Glomerular endothelial cell (primary cell): ENCODE measurements around the genes QRICH2, UBE2O and CYGB.

DNA sequence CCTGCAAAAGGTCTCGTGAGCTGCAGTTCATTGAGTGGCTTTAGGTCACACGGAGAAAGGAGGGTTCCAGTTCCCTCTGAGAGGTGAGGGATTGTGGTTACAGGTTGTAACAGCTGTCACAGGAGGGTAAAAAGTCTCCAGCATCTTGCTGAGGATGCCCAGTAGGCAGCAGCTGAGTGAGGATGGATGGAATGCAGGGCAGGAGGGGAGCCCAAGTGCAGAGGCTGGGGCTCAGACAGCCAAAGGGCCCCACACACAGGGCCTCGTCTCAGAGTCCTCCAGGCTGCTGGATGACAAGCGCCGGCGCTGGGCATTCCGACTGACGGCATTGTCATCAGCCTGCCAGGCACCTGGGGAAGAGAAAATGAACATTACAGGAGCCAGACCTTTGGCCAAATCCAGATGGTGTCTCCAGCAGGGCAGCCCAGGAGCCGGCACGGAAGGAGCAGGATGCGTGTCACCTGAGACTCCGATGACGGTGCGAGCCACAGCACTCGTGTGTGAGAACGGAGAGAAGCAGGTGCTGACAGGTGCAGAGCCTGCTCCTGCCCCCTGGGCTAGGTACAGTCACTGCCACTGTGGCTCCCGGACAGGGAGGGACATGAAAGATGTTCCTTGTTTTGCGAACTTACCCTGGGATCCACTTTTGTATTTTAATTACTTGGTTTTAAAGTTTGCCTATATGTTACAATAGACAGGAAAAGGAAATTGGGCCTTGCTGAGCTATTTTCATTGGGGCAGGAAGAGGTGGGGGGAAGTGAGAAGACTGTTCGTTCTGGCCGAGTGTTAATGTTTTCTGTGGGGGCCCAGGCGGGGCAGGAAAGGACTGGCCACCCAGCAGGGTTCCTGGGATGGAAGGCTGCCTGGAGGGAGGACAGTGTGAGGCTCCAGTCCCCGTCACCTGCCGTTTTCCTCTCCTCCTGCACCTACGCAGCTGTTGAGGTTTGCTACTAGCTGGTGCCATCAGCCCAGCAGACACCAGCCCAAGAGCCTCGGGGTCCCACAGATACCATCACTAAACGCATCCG lies 4.3 kb upstream of the FOXJ1 start:
- RAMPAGE, long total RNA, result no peak

DNA sequence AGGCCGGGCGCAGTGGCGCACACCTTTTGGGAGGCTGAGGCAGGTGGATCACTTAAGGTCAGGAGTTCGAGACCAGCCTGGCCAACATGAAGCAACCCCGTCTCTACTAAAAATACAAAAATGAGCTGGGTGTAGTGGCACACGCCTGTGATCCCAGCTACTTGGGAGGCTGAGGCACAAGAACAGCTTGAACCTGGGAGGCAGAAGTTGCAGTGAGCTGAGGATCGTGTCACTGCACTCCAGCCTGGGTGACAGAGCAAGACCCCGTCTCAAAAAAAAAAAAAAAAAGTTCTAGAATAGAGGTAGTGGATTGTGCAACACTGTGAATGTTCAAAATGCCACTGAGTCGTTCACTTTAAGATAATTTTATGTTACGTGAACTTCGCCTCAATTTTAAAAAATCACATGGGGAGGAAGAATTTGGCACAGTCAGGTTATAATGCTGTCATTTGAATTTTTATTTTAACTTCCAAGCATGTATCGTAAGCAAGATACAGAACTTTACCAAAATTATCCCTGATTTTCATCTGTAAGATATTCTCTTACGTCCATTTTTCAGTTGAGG lies 18.1 kb downstream of the RNF157 start:
- RAMPAGE, long total RNA, result no peak

DNA sequence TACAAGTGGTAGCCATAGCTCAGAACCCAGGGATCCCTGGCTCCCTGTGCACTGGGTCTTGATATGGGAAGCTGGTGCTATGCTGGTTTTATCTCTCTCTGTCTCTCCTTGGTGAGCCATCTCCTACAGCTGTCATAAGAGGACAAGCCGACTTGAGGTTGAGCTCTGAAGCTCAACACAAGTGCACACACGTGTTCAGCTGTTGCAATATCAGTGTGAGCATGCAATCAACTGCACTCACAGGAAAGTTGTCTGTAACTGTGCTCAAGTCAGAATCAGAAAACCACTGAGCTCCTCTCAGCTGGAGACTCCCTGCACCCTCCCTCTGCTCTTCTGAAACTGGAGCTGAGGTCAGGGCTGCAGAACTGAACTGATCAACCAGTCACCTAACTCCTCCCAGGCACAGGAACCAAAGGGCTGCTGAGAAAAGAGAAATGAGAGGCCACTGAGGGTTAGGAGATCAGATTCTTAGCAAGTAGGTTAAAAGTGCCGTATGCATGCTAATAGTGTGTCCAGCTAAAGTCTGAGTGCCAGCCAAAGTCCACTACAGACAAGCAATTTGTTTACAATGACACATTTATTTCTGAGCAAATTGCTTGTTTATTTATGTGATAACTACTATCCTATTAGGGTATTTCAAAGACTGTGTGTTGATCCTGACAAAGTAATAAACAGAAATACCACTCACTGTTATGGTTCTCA lies 6.2 kb upstream of the RNF157 start:
- RAMPAGE, long total RNA, result no peak

- RAMPAGE, long total RNA, result no peak
These were observed at the start of gene QRICH2 for GRCh38 chr17:76308200-76308365. QRICH2 (minus strand) TSS chr17:76308276.

GRCh38 chr17:76368417-76369103 lies 14.8 kb upstream of the PRPSAP1 start:
- RAMPAGE, long total RNA, result no peak

DNA sequence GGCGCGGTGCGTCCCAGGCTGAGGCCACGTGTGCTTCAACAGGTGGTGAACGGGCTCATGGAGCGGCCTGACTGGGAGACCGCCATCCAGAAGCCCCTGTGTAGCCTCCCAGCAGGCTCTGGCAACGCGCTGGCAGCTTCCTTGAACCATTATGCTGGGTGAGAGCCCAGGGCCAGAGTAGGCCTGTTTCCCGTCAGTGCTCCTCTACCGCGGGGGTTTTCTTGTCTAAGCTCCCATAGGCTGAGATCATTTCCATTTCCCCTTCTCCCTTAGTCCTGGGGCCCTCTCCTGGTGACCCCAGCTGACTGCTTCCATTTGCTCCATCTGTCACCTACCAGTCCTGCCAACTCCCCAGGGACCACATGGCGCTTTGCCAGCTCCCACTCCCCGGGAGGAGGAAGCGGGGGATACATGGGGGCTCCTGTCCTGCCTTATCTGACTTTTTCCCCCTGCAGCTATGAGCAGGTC lies 2.0 kb downstream of the SPHK1 start:
- RAMPAGE, long total RNA, result no peak

DNA sequence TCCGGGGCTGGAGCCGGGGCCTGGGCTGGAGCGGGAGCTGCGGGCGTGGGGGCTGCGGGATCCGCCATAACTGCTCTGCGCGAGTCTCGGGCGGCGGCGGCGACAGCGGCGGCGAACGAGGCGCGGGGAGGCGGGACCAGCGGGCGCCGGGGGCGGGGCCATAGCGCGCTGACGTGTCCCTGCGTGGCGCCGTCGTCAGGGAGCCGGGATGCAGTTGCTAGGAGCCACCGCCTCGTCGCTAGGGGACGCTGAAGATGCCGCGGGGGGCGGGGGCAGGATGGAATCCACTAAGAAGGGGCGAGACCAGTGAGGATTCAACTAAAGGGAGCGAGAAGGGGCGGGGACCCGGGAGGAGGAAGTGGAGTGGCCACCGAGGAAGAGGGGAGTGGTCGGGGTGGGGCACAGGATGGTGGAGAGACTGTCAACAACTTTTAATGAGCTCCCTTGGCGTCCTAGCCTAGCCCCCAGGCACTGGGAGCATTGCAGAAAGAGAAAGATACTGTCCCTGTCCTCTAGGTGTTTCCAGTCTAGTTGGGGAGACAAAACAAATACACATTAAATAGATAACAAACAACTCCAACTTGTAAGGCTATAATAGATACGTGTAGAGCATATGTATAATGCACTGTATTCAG lies at the start of gene UBE2O:
TSS of gene UBE2O (minus strand) at position 79 of the 635 bp plus-strand sequence.
- RAMPAGE, long total RNA, result no peak

- RAMPAGE, long total RNA, result no peak
These were observed at the start of gene CYGB for GRCh38 chr17:76537130-76538382. CYGB (minus strand) TSS chr17:76537709.

GRCh38 chr17:76563444-76563890 lies 22.2 kb downstream of the ST6GALNAC2 start:
- RAMPAGE, long total RNA, result no peak

DNA sequence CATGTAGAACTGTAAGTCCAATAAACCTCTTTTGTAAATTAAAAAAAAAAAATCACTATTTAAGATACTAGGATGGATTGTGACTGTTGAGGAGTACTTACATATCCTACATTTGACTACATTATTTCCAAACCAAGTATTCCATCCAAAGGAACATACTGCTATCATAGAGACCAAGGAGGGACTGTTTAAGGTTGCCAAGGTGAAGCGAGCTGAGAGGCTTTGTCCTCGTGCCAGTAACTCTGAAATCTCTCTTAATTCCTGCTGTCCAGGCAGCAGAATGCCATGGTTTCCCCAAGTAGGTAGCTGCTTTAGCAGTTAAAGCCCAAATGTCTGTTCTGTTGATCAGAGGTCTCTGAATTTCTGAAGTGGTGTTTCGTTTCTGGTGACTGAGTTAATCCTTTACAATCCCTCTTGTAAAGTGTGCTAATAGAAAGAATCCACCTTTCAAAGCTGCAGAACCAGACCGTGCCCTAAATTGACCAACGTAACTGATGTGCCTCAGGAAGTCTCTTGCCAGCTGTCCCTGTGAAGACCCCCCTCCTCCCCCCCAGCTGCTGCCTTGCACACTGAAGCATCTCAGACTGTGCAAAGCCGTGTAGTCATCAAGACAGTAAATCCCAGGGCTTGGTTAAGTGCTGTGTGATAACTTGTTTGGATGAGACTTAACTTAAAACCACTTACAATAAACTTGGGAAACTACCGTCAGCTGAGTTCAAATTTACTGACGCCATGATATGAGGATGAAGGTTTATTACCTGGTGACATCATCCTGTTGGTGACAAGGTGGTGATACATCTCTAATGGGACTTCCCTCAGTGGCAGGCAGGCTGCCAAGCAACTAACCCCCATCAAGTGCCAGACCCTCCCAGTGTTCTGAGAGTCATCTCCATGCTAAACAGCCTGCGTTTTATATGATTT lies 20.8 kb downstream of the ST6GALNAC2 start:
- RAMPAGE, long total RNA, result no peak

DNA sequence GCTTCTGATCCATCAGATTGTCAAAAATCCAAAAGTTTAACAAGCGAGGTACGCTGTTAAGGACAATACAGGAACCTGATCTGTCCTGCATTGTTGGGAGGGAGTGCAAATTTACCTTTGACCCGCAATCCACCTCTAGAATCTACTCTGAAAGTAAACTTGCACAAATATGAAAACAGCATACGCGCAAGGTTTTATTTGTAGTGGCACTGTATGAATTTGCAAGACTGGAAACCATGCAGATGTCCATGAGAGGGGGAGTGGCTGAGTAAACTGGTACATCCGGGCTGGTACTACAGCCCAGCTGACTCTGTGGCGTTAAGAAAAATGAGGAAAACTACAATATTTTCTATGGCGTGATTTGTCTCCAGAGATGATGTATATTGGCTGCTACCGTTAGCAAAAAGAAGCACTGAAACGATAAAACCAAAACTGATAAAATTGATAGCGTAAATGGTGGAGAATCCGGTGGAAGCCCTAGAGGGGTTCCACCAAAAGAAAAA lies 28.9 kb upstream of the ST6GALNAC1 start:
- RAMPAGE, long total RNA, result no peak

DNA sequence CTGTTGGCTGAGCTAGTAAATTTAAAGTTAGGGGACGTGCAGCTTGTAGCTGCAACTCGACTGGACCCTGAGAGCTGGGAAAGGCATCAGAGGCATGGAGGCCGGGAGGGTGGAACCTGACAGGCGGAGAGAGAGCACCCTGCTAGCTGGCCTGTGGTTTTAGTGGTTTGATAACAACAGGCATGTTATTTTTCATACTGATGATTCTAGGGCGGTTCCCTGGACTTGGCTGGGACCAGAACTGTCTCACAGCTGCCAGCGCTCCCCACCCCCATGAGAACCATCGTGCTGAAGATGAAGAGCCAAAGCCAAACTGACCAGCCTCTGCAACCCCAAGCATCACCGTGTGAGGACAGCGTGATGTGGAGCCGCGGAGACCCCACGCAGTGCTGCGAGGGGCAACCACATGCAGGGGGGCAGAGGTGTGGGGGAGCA lies 28.5 kb downstream of the MXRA7 start:
- RAMPAGE, long total RNA, result no peak

GRCh38 chr17:76697267-76698222 lies 13.2 kb downstream of the MXRA7 start:
- RAMPAGE, long total RNA, result no peak

DNA sequence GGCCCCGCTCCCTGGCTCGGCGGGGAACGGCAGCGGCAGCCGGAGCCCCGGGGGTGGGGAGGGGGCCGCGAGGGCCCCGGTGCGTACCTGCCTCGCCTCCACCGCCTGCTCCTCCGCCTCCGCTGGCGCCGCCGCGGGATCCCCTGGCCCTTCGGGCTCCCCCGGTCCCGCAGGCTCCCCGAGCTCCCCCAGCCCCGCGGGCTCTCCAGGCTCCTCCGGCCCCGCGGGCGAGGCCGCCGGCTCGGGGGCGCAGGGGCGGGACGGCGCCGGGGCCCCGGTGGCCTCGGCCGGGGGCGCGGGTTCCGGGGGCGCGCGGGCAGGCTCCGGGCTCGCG lies 280 bp downstream of the MXRA7 start:
- RAMPAGE, long total RNA, result no peak

GRCh38 chr17:76740248-76740787 lies 2.4 kb downstream of the MFSD11 start:
- RAMPAGE, long total RNA, result no peak

GRCh38 chr17:76969439-76969810 lies 101.2 kb downstream of the MGAT5B start:
- RAMPAGE, long total RNA, result no peak

GRCh38 chr17:77139791-77140195 lies 976 bp upstream of the SEC14L1 start:
- RAMPAGE, long total RNA, result no peak

GRCh38 chr17:77142602-77143702 lies 2.2 kb downstream of the SEC14L1 start:
- RAMPAGE, long total RNA, result no peak

DNA sequence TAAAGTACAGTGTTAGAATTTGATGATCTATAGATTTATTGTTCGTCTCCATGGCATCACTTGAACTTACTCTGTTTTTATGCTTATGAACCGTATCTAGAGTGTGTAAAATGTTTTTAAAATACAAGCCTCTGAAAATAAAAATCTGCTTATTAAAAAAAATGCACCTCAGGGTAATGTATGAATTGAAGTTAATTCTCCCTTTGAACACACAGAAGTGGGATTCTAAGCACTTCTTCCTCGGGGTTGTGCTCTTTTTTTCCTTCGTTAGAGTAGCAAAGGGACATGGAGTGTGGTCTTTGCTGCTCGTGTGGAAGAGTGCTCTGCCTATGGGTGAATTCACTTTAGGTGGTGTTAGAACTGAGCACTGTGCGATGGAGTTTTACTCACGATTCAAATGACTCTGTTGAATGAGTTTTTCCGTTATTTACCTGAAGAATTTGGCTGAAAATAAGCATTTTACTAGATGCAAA lies 3.0 kb downstream of the SEC14L1 start:
- RAMPAGE, long total RNA, result no peak

- RAMPAGE, long total RNA, result no peak
These were observed 7.3 kb downstream of the SEC14L1 start for GRCh38 chr17:77147918-77148522.